Measurements from ENCODE around the gene LPP.

GRCh38 chr3:186986455-186986815 lies 56.1 kb downstream of the ST6GAL1 start:
- PRO-cap = no peak
- RAMPAGE, long total RNA, 2 experiments = no peak in any of the 2 experiments

DNA sequence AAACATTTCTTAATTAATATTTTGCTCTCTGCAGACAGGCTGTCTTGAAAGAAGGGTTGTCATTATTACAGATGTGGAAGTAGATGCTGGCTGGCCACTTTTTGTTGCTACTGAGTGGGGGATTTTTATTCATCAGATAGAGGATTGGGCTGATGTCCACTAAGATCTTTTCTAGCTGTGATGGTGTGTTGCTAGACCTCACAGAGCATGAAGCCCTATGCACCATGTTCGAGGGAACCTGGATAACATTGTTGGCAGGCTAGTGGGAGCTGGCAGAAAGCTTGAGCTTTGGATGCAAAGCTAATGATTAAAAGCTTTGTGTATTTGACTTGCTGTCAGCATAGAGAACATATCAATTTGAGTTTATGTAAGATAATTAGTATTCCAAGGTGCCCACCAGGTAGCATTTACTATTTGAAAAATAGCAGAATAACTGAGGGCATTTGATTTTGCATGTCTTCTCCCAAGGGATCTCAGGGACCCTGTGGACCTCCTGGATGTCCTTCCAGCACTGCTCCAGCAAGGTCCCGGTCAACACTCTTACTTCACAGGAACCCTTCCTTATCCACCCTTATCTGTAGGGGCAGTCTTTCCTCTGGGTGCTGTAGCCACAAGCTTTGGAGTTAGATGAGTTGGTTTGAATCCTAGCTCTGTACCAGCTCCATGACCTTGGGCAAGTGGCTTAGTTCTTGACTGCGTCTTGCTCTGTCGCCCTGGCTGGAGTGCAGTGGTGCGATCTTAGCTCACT lies 59.2 kb downstream of the ST6GAL1 start:
- PRO-cap = no peak
- RAMPAGE, long total RNA, 2 experiments = no peak in any of the 2 experiments

DNA sequence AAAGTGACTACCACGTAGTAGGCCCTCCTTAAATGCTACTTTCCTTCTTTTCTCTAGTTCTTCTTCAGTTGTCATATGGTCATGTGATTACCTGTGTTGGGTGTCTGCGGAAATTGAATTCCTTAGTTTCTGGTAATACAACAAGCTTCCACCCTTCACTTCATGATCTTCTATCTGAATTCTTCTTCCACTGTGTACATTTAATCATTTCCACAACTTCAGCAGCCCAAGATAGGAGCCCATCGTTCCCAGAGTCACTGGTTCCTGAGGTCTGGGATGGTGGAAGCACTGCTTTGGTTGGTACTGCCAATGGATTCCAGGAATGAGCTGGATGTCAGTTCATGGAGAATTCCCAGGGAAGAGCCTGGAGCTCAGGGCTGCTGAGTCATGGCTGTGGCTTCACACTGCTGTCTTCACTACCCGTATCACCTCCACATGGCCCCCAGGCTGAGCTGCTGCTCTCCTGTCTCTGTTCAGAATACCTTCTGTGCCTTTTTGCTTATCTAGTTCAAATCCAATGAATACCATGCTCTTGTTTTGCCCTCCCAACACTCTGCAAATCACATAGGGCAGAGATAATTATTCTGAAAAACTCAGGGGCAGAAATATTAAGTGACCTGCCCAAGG lies 98.6 kb downstream of the RPL39L start:
- PRO-cap = no peak
- RAMPAGE, long total RNA, 2 experiments = no peak in any of the 2 experiments

- PRO-cap = no peak
- RAMPAGE, long total RNA, 2 experiments = no peak in any of the 2 experiments
Measured at GRCh38 chr3:187062403-187062644, 77.0 kb downstream of the RPL39L start.

GRCh38 chr3:187739890-187740844 lies 5.1 kb downstream of the BCL6 start:
- PRO-cap = bidirectional peak, plus-strand start at chr3:187740269, minus-strand start at chr3:187740027
- RAMPAGE, long total RNA, 2 experiments = no peak in any of the 2 experiments

GRCh38 chr3:187740845-187741816 lies 4.1 kb downstream of the BCL6 start:
- PRO-cap = bidirectional peak, plus-strand start at chr3:187741111, minus-strand start at chr3:187741107; bidirectional peak, plus-strand start at chr3:187741697, minus-strand start at chr3:187741676
- RAMPAGE, long total RNA, 2 experiments = no peak in any of the 2 experiments

- PRO-cap = no peak
- RAMPAGE, long total RNA, 2 experiments = no peak in any of the 2 experiments
Measured at GRCh38 chr3:187890127-187890827, 145.0 kb upstream of the BCL6 start.

GRCh38 chr3:187999687-188000220 lies 154.2 kb upstream of the LPP start:
- PRO-cap = no peak
- RAMPAGE, long total RNA, 2 experiments = no peak in any of the 2 experiments

GRCh38 chr3:188036218-188036643 lies 117.7 kb upstream of the LPP start:
- PRO-cap = no peak
- RAMPAGE, long total RNA, 2 experiments = no peak in any of the 2 experiments

GRCh38 chr3:188061228-188061590 lies 92.7 kb upstream of the LPP start:
- PRO-cap = no peak
- RAMPAGE, long total RNA, 2 experiments = no peak in any of the 2 experiments

DNA sequence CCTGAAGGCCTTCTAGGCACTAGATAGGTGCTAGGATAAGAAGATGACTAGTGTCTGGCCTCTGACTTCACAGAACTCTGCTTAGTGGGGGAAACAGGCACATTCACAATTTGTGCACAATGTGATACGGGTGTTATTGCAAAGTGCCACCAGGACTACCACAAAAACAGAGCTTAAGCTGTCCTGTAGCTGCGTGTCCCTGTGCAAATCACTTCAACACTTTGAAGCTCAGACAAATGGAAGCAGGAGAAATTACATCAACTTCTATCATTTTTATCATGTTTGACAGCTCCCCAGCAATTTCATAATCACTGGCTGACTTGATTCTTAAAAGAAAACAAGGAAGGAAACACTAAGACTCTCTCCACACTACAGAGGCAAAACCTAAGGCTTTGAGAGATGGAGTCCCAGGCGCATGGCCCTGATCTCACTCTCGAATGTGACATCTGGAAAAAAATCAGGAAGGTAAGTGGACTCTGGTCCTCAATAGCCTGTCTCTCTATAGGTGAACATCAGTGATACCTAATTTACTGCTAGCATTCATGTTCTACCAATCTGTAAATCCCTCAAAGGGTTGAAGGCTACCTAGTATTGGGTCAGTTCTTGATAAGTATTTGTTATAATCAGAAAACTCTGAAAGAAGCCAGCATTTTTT lies 81.3 kb upstream of the LPP start:
- PRO-cap = no peak
- RAMPAGE, long total RNA, 2 experiments = no peak in any of the 2 experiments

DNA sequence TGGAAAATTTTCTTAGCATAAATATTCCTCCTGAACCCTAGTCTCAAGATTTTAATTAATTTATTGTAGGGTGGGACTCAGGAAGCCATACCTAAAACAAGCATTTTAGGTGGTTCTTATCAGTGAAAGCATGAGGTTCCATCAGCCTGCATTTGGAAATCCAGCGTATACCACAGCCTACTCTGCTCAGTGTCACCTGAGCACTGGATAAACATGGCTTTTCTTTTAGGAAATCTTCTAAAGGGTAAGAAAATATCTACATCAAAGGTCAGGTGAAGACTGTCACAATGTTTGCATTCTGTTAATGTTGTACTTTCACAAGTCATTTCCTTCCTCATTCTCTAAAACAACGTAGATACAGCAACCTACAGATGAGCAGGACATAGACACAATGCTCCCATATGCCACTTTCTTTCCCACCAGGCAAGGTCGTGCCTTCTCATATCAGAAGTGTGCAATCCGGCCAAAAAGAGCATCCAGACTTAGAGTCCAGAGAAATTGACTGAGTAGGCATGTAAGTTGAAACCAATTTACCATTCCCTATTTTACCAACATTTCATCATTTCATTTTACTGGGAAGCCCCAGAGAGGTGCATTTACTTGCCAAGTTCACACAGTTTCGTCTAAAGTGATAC lies 30.8 kb upstream of the LPP start:
- PRO-cap = no peak
- RAMPAGE, long total RNA, 2 experiments = no peak in any of the 2 experiments

- PRO-cap = bidirectional peak, plus-strand start at chr3:188153863, minus-strand start at chr3:188153760; bidirectional peak, plus-strand start at chr3:188154327, minus-strand start at chr3:188154229; bidirectional peak, plus-strand start at chr3:188154626, minus-strand start at chr3:188154388
- RAMPAGE, long total RNA, 2 experiments = no peak in any of the 2 experiments
Measured at GRCh38 chr3:188153519-188154543, at the start of gene LPP. LPP (plus strand) TSS chr3:188154157.

DNA sequence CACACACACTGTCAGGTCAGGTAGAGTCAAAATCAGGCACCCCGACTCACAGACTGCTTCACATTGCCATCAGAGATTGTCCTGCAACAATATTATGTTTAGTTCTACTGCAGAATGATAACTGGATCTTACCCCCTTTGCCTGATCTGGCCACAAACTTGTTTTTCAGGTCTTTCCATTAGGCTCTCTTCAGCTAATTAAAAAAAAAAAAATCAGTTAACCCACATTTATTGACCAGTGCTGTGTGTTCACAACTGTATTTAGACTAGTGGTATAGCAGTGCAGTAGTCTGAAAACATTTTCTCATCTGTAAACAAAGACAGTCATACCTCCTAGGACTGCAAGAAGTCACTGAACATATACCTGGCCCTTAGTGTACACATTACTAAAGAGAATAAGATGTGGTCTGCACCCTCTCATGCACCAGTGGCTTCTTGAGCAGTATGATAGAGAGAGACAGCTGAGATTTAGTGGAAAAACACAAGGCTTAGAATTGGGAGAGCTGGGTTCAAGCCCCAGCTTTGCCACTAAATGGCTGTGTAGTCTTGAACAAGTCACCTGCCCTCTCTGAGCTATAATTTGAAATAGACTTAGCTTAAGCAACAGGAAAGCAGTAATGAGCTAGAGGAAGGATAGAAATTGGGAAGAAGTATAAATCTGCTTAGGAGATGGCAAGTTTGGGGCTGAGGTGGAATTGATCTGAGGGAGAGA lies 22.6 kb downstream of the LPP start:
- PRO-cap = no peak
- RAMPAGE, long total RNA, 2 experiments = no peak in any of the 2 experiments

- PRO-cap = no peak
- RAMPAGE, long total RNA, 2 experiments = no peak in any of the 2 experiments
Measured at GRCh38 chr3:188185521-188186270, 31.7 kb downstream of the LPP start.

DNA sequence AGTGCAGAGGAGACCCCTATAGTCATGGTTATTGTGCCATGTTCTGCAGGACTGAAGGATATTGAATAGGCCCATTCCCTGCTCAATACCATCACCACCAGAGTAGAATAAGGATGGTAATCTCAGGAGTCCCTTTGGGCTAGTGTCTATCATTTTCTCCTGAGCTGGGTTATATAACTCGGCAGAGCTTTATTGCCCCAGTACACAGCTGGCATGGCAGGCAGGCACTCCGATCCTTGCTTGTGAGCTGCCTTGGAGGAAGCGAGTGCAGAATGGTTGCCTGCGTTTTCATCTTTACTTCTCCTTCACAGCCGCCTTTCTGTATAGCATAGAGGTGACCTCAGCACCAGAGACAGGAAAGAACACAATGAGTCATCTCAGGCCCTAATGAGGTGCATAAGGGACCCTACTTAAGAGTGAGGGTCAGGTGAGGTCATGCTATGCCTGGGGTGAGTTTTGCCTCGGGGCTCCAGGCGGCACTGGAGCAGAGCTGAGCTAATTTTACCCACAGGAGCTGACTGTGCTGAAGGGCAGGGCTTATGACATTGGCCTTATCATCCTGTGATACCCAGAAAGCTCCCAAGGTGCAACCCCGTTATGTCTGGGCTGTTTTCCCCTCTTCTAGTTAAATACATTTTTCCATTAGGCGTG lies 43.4 kb downstream of the LPP start:
- PRO-cap = no peak
- RAMPAGE, long total RNA, 2 experiments = no peak in any of the 2 experiments

GRCh38 chr3:188217607-188218400 lies 63.8 kb downstream of the LPP start:
- PRO-cap = no peak
- RAMPAGE, long total RNA, 2 experiments = no peak in any of the 2 experiments

DNA sequence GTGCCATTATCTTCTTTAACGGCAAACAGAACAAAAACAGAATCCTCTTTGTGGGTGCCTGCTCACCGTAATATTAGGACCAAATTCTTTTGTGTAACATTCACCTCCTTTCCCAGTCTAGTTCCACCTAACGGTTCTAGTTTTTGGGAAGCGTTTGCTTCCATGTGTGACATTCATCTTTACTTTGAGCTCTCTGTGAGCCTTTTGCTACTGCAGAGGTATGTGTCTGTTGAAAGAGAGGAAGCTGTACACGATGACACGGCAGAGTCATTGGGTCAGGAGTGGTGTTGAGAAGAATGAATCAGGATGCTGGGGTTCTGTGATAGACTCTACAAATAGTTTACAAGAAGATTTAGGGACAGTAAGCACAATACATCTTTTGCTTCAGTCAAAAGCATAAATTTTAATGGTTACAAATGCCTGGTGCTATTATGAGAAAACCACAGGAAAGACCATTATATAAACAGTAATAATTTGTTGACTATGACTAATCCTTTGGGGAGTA lies 118.4 kb downstream of the LPP start:
- PRO-cap = no peak
- RAMPAGE, long total RNA, 2 experiments = no peak in any of the 2 experiments

DNA sequence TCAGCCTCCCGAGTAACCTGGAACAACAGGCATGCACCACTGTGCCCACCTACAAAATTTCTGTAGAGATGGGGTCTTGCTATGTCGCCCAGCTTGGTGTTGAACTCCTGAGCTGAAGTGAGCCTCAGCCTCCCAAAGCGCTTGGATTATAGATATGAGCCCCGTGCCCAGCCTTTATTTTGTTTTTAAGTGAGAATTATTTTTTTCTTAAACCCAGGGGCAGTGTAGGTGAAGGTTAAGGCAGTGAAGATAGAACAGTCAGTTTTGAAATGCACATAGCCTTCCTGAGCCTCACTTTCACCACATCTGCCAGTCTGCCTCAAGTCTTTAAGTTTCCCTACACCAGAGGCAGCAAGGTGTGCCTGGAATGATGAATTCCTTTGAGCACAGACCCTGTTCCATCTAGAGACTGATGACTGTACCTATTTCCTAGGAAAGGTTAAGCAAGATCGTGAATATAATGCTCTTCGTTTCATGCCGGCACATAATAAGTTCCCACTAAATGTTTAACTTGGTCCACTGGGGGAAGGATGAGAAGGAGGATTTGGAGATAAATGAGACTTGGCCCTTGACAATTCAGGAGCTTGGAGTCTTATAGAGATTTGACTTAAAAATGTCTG lies 141.8 kb downstream of the LPP start:
- PRO-cap = no peak
- RAMPAGE, long total RNA, 2 experiments = no peak in any of the 2 experiments

DNA sequence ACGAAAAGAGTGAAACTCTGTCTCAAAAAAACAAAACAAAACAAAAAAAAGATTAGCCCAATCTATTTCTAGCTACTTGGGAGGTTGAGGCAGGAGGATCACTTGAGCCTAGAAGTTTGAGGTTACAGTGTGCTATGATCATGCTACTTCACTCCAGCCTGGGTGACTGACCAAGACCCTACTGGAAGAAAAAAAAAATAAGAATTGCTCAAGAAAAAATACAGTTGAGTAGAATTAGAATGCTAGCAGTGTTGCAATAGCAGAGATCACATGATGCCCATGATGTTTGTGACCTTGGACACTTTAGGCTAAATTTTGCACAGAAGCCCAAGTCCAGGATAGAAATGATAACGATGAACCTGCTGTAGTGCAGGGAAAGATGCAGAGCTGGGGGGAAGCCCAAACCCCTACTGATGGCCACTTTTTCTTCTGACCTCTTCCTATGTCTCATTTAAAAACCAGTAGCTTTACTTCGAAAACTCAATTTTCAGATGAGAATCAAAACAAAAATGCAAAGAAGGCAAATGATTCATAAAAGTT lies 162.4 kb downstream of the LPP start:
- PRO-cap = no peak
- RAMPAGE, long total RNA, 2 experiments = no peak in any of the 2 experiments